BJ (cell line): ENCODE results near the genes VTCN1, HSD3B2, SEC22B and NOTCH2NLR.

DNA sequence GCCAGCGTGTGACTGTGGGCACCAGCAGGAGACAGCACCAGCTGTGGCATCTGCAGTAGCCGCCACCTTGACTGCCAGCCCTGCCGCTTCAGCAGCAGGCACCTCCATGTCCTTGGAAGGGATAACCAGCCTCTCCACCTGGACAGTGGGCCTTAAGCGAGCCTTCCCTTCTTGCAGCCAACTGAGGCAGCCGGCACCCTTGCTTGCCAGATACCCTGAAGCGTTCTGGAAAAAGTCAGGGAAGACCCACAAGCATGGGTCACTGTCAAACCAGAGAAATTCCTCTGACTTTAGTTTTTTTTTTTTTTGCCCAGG, 30.2 kb upstream of the PTGFRN start:
- CAGE, long polyA plus RNA, result no peak
- RRBS, result no CpG with 5 or more reads among the region's 6 CpGs

GRCh38 chr1:116954395-116954979, 44.8 kb downstream of the PTGFRN start:
- CAGE, long polyA plus RNA, result no peak
- RRBS, result no CpG with 5 or more reads among the region's 5 CpGs

- CAGE, long polyA plus RNA, result no peak
- RRBS, result no CpG with 5 or more reads among the region's 4 CpGs
These were observed 26.6 kb upstream of the TTF2 start for GRCh38 chr1:117033486-117033878.

DNA sequence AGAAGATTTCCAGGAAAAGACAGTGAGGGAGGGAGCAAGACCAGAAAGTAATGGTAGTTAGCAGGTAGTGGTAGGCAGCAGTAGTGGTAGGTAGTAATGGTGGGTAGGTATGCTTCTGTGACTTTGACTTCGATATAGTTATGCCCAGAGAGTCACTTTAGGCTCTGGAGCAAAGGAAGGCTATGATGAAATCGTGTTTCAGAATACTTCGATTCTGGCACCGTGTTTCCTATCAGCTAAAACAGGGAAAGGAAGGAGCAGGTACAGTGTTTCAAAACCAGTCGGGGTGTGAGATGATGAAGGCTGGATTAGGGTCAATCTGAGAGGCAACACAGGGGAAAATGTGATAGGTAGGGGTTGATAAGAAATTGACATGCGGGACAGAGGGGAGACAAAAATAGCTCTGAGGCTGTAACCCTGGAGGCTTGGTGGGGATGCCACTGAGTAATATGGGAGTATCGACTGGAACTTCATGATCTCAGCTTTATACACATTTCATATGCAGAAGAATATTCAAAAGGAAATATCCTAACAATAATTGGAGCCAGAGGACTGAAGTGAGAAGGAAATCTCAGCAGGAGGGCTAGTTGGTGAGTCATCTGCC, 25.2 kb upstream of the TRIM45 start:
- CAGE, long polyA plus RNA, result no peak
- RRBS, result no CpG with 5 or more reads among the region's 7 CpGs

DNA sequence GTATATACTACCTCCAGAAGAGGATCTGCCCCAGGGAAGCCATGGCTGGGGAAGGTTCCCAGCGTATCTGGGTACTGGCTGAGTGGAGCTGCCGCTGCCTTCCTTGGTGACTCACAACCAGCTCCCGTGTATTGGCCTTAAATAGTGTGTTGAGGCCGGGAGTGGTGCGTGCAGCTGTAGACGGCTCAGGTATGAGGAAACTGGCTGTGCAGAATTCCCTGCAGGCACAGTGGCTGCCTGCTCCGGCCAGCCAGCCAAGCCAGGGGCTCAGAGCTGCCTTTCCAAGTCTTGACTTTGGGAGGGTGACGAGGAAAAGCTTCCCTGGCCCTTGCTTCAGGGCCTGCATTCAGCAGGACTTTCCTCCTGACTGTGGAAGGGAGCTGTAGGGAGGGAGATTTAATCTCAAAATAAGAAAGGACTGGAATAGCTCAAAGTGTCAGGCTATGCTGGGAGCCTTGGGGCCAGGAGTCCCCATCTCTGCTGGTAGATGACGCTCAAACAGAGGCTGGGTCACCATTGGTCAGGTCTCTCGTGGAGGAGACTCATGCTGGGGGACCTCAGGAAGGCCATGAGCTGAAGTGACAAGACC, at the start of gene VTCN1:
Gene VTCN1, minus strand, starts transcription at position 115 of the 589 bp plus-strand sequence.
- CAGE, long polyA plus RNA, result no peak
- RRBS, result 45% methylated on average over 4 of the region's 10 CpGs

- CAGE, long polyA plus RNA, result no peak
- RRBS, result no CpG with 5 or more reads among the region's 2 CpGs
These were observed 27.0 kb downstream of the TENT5C start for GRCh38 chr1:117632938-117633216.

DNA sequence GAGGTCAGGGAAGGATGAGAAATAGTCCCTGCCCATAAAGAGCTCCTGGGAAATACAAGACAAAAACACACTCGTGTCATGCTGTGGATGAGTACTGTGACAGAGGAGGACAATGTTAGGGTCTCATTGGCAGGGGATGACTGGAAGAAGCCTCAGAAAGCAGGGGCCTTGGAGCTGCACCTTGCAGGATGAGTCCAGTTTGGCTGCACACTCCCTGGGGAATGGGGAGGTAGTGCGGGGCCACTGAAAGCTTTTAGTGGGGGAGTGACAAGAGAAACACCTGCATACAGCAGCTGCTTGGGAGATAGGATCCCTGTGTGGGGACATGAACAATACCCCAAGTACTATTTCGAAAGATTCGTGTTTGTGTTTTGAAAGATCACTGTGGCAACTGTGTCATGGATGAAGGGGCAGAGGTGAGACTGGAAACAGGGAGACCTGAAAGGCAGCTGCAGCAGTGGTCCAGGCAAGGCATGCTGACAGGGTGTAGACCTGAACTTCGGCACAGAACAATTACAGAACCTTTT, 32.8 kb downstream of the TENT5C start:
- CAGE, long polyA plus RNA, result no peak
- RRBS, result no CpG with 5 or more reads among the region's 5 CpGs

- CAGE, long polyA plus RNA, result no peak
- RRBS, result no CpG with 5 or more reads among the region's 2 CpGs
These were observed 129.2 kb downstream of the TENT5C start for GRCh38 chr1:117735041-117735487.

- CAGE, long polyA plus RNA, result no peak
- RRBS, result no CpG with 5 or more reads among the region's 12 CpGs
These were observed 1.0 kb downstream of the WDR3 start for GRCh38 chr1:117930439-117931075.

- CAGE, long polyA plus RNA, result no peak
- RRBS, result 74% methylated on average over 22 of the region's 49 CpGs
These were observed 1.6 kb upstream of the TBX15 start for GRCh38 chr1:118989397-118990457.

DNA sequence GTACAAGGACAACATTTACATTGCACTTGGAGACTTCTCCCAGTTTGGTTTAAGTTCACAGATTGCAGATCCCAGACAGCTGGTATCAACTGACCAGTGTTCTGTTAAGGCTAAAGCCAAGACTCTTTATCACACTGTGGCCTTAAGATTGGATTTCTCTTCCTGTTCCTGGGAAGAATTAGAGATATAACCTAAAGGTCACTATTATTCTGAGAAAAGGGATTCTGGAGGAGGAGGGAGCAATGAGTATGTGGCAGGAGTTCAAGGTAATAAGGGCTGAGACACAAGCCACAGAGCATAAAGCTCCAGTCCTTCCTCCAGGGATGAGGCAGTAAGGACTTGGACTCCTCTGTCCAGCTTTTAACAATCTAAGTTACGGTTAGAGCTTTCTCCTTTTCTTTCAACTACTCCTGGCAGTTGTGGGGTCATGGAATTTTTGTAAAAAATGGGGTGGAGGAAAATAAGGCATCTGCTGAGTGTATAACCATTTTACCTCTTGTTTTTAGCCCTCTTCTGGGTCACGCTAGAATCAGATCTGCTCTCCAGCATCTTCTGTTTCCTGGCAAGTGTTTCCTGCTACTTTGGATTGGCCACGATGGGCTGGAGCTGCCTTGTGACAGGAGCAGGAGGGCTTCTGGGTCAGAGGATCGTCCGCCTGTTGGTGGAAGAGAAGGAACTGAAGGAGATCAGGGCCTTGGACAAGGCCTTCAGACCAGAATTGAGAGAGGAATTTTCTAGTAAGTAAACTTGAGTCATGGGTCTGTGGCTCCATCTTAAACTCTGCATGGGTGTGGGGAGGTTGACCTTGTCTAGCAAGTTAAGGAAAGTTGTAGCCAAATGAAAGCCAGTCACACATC, at the start of gene HSD3B2:
Gene HSD3B2, plus strand, starts transcription at position 326 of the 857 bp plus-strand sequence.
- CAGE, long polyA plus RNA, result no peak
- RRBS, result no CpG with 5 or more reads among the region's 5 CpGs

- CAGE, long polyA plus RNA, result no peak
- RRBS, result no CpG with 5 or more reads among the region's 2 CpGs
These were observed 2.3 kb downstream of the ZNF697 start for GRCh38 chr1:119645630-119646331.

DNA sequence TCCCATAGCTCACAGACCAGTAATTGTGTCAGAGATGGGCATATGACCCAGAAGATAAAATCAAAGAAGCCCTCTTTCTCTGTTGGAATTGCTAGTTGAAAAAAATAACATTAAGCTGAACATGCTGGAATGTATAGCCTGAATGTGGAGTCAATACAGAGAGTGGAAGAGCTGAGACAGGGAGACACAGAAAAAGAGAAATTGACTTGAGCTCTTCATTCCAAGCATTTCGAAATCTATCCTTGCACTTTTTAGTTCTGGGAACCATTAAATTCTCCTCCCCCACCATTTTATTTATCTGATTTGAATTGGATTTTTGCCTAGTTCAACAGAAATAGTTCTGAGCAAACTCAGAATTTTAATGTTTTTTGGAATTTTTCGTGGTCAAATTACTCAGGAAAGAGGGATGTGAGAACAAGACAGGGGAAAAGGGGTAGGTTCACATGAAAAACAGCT, 5.6 kb upstream of the ZNF697 start:
- CAGE, long polyA plus RNA, result no peak
- RRBS, result no CpG with 5 or more reads among the region's 2 CpGs

GRCh38 chr1:119920187-119920659, 23.9 kb upstream of the ADAM30 start:
- CAGE, long polyA plus RNA, result no peak
- RRBS, result no CpG with 5 or more reads among the region's 8 CpGs

GRCh38 chr1:119958008-119958703, 61.8 kb upstream of the ADAM30 start:
- CAGE, long polyA plus RNA, result no peak
- RRBS, result no CpG with 5 or more reads among the region's 4 CpGs

GRCh38 chr1:119987023-119987292, 82.5 kb downstream of the NOTCH2 start:
- CAGE, long polyA plus RNA, result no peak
- RRBS, result no CpG with 5 or more reads among the region's 2 CpGs

GRCh38 chr1:120175744-120176831, at the start of gene SEC22B:
Gene SEC22B, minus strand, starts transcription at chr1:120176520.
- CAGE, long polyA plus RNA, result start-site peak on the minus strand at chr1:120176349-120176524, 5,593 and 3,509 reads in 2 replicates
- RRBS, result no CpG with 5 or more reads among the region's 43 CpGs

DNA sequence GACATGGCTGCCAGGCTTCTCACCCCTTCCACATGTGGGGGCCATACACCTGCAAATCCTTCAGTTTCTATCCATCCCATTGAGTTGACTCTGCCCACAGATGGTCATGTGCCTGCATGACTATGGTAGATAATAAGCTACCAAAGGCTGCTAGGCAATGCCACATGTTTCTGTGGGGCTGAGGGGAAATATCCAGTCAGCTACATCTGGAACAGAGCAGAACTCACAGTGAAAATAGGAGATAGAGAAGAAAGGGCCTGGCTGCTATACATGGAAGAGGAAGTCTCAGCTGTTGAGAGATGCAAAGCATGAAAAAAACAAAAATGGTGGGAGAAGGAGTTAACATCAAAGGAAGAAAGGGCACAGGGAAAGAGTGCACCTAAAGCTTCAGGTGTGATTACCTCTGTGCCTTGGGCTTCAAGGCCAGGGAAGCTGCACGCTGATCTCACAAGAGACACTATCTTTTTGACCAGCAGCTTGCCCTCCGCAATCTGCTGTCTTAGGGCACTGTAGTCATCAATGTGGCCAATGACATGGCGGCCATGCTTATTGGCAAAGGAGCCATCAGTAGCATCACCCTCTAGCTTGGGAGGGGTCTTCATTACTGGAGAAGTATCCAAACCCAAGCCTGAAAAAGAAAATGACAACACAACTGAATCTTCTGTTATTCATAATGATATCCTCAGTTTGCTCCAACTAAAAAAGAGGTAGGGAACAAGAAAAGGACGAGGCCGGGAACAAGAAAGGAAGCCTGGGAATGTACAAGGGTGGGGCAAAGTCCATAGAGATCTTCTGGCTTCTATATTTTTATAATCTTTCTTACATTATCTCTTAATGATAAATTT, 79.2 kb downstream of the NBPF8 start:
- CAGE, long polyA plus RNA, result no peak
- RRBS, result no CpG with 5 or more reads among the region's 5 CpGs

DNA sequence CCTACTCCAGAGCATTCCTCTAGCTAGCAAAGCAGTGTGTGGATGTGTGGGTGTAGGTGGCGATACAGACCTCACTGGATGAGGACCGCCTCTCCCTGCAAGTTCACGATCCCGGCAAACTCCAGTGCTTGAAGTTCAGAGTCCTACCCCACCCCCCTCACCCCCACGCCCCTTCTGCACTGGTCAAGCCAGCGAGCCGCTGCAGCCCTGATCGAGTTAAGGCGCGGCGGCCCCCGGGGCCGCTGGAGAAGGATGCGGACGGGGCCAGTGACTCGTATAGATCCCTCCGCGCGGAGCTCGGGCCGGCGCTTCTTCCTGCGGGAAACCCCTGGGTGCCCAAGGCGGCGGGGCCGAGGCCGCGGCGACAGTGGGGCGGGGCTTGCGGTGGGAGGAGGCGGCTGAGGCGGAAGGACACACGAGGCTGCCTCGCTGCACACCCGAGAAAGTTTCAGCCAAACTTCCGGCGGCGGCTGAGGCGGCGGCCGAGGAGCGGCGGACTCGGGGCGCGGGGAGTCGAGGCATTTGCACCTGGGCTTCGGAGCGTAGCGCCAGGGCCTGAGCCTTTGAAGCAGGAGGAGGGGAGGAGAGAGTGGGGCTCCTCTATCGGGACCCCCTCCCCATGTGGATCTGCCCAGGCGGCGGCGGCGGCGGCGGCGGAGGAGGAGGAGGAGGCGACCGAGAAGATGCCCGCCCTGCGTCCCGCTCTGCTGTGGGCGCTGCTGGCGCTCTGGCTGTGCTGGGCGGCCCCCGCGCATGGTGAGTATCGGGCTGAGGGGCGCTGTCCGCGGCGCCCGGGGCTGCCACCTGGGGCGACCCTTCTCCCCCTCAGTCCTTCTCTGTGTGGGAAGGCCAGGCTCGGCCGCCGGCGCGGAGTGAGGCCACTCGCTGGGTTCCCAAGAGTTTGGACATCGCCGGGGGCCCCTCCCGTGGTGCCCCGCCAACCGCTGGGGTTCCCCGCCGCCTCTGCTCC, at the start of gene NOTCH2NLR:
Gene NOTCH2NLR, plus strand, starts transcription at position 451 of the 970 bp plus-strand sequence.
- CAGE, long polyA plus RNA, result no peak
- RRBS, result no CpG with 5 or more reads among the region's 89 CpGs

DNA sequence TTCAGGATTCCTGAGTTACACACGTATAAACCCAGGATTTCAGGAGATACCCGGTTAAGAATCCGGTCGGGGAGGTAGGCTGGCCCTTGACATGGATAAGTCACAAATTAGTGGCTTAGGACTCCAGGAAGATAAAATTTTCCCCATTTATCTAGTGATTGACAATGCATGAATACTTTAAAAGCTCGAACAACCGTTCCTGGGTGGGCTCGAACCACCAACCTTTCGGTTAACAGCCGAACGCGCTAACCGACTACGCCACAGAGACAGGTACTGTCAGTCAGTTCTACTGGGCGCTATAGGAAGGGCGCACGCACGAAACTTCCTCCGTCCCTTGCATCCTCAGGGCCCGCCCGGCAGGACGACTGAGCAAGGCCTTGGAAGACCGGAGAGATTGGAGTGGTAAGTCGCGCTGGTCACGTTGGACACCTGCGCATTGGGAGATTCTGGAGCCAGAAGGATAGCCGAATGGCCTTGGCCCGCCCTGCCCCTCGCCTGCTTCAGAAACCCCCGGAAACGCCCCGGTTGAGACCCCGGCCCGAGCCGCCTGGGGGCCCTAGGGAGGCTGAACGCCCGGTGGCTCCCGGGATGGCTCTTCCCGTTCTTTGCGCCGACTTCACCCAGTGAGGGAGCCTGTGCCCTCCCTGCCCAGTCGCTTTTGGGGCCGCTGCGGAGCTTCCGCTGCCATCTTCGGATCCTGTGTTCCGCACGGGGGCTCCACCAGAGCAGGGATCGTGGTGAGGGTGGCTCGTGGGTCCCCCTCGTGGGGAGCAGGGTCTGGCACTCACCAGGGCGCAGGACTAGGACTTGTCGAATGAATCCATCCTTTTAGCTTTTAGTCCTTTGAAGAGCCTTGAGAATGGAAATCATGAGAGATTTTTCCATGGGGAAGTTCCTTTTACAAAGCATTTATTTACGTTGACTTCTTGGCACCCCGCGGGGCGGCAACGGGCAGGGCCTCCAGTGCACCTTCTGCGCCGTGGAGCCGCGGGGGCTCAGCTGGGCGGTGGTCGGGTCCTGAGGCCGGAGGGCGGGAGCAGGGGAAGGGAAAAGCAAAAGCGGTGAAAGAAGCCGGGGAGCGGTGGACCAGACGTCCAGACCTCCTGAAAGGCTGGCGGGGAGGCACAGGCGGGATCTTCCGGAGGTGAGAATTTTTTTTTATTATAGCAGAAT, 45.1 kb upstream of the PPIAL4A start:
- CAGE, long polyA plus RNA, result no peak
- RRBS, result no CpG with 5 or more reads among the region's 73 CpGs